Right lobe of liver (tissue), 4 donors: Measurements from ENCODE around the gene HSPA12A.

DNA sequence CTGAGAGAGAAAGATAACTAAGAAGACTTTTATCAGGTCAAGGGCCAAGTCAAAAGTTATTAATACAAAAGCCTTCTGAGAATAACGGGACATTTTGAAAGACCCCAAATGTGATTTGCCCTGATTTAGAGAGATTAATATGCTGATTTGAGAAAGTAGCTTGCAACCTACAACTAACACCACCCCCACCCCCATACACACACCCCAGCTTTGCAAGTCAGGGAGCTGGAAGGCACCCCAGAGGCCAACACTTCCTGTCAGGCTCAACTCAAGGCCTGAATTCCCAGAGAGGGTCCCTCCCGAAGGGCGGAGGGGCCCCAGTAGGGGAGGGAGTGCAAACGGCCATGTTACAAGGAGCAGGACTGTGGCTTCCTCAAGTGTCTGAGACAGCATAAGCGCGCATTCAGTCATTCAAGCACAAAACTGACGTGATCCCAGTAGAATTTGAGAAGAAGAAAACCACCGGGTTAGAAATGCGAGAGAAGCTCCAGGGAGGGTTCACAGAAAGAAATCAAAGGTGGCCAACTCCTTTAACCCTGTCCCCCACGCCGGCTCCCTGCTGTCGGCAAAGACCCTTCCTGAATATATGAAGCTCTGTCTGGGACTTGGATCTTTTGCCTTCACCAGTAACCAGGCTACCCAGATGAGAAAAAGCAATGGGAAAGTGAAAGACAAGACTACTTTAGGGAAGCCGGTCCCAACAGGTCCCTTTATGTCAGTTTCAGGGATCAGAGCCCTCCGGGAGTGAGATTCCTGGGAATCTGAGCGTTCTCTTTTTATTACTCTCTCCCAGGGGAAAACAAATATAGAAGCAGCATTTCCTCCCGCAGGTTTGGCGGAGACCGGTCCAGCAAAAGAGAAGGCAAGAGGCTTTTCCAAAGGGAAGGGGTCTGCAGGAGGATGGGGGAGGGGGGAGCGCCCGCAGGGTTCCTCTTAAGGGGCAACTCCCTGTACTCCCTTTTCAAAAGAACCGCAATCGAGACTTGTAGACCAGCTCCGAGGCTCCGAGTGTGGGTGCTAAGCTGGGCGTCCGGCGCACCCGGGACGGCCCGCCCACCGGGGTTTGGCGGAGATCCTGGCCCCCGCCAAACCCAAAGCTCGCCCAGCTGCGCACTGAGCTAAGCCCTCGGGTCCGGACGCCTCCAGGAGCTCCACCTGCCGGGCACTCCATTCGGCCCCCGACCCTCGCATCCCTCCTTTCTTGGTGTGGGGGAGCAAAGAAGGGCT lies 1.2 kb downstream of the AFAP1L2 start:
- PRO-cap, 4 experiments: no peak in any of the 4 experiments
- RAMPAGE, long total RNA, 2 experiments: no peak in any of the 2 experiments

DNA sequence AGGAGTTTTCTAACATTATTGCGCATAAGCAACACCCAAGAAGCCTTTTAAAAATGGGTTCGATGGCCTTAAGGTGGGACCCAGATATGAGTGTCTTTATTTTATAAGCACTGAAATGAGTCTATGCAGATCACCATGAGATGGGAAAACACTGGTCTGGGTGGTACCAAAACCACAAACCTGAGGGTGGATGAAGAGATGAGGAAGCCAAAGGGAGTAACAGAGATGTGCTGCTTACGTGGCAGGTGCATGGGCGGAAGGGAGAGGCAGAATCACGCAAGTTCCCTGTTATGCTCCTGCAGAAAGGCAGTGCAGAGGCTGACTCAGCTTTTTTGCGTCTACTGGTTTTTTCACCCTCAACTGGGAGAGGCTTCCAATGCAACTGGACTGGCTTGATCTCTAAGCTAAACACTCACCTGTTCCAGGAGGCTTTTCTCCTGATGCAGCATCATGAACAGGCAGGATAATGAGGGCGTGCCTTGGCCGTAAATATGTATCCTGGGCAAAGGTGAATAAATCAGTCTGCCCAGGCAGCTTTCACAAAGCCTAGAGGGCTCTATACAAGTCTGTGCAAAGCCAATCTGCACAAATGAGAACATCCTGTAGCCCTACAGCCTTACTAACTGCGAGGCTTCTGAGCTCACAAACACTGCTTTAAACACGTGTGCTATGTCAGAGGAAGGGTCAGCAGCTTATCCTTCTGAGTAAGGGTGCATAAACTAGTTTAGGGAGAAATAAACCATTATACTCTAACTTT lies 95.4 kb upstream of the AFAP1L2 start:
- PRO-cap, 4 experiments: no peak in any of the 4 experiments
- RAMPAGE, long total RNA, 2 experiments: no peak in any of the 2 experiments

GRCh38 chr10:114517618-114518489 lies 113.6 kb upstream of the AFAP1L2 start:
- PRO-cap, 4 experiments: no peak in any of the 4 experiments
- RAMPAGE, long total RNA, 2 experiments: no peak in any of the 2 experiments

GRCh38 chr10:114524734-114526136 lies 120.9 kb upstream of the AFAP1L2 start:
- PRO-cap, 4 experiments: no peak in any of the 4 experiments
- RAMPAGE, long total RNA, 2 experiments: no peak in any of the 2 experiments

DNA sequence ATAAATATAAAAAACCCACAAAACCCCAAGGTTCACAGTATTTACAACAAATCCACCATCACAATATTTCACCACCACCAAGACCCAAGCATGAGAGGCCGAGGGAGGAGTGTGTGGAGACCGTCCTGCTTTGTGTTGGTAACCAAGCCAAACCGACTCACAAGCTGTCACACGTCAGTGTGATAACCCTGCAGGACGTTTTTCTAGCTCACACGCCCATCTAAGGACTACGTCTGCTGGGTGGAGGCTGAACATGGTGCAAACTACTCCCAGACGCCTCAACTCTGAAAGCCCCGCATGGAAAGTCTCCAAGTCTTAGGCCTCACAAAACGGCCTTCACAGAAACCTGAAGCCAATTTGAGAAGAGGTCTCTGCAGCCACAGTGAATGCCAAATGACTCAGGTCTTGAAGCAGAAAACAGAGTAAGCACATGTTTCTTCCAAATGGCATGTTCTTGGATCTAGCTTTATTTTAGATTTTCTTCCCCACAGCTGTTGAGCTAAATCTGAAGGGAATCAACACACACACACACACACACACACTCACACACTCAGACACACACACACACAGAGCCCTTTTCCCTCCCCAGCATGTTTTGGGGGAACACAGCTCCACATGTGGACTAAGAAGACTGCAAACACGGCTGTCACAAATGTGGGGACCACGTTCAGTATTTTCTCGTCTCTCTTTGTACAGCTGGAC lies 116.5 kb downstream of the ABLIM1 start:
- PRO-cap, 4 experiments: peak in 2 of 4 experiments; most common plus-strand start position 230 of the sequence (in 1); most common minus-strand start position 153 of the sequence (in 2)
- RAMPAGE, long total RNA, 2 experiments: no peak in any of the 2 experiments

- PRO-cap, 4 experiments: no peak in any of the 4 experiments
- RAMPAGE, long total RNA, 2 experiments: no peak in any of the 2 experiments
Observed at GRCh38 chr10:114544916-114545436, 113.1 kb downstream of the ABLIM1 start.

DNA sequence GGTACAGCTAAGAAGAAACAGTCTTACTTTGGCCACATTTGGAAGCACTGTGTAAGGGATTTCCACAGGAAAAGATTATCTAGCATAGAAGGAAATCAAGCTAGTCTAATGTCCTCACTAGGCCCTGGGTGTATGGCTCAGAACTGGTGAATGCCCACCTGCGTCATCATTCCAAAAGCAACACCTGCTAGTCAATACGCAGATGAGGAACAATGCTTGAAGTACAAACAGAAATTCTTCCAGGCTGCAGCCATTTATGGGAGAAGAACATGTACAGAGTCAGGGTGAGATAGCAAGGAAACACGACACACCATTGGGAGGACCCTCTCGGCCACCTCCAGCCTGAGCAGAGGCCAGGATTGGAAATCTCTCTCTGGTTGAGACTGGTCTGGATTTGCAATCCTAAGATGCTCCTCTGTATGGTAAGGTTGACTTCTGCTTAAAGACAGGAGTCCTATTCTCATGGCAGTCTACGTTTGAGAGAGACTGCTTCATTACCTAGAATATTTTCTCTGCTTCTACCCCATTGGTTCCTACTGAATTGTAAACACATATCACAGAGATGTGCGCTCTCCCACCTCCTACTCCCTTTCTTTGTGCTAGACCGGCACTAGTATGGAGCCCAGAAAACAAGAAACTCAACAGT lies 48.0 kb downstream of the ABLIM1 start:
- PRO-cap, 4 experiments: no peak in any of the 4 experiments
- RAMPAGE, long total RNA, 2 experiments: no peak in any of the 2 experiments

- PRO-cap, 4 experiments: no peak in any of the 4 experiments
- RAMPAGE, long total RNA, 2 experiments: no peak in any of the 2 experiments
Observed at GRCh38 chr10:114766301-114766834, 55.2 kb upstream of the FHIP2A start.

- PRO-cap, 4 experiments: no peak in any of the 4 experiments
- RAMPAGE, long total RNA, 2 experiments: no peak in any of the 2 experiments
Observed at GRCh38 chr10:114845882-114846581, 24.5 kb downstream of the FHIP2A start.

- PRO-cap, 4 experiments: no peak in any of the 4 experiments
- RAMPAGE, long total RNA, 2 experiments: no peak in any of the 2 experiments
Observed at GRCh38 chr10:114861988-114862929, 40.7 kb downstream of the FHIP2A start.

GRCh38 chr10:116055228-116056205 lies 217.5 kb downstream of the GFRA1 start:
- PRO-cap, 4 experiments: peak in 2 of 4 experiments; most common plus-strand start chr10:116055937 (in 1); most common minus-strand start chr10:116055815 (in 1)
- RAMPAGE, long total RNA, 2 experiments: no peak in any of the 2 experiments

DNA sequence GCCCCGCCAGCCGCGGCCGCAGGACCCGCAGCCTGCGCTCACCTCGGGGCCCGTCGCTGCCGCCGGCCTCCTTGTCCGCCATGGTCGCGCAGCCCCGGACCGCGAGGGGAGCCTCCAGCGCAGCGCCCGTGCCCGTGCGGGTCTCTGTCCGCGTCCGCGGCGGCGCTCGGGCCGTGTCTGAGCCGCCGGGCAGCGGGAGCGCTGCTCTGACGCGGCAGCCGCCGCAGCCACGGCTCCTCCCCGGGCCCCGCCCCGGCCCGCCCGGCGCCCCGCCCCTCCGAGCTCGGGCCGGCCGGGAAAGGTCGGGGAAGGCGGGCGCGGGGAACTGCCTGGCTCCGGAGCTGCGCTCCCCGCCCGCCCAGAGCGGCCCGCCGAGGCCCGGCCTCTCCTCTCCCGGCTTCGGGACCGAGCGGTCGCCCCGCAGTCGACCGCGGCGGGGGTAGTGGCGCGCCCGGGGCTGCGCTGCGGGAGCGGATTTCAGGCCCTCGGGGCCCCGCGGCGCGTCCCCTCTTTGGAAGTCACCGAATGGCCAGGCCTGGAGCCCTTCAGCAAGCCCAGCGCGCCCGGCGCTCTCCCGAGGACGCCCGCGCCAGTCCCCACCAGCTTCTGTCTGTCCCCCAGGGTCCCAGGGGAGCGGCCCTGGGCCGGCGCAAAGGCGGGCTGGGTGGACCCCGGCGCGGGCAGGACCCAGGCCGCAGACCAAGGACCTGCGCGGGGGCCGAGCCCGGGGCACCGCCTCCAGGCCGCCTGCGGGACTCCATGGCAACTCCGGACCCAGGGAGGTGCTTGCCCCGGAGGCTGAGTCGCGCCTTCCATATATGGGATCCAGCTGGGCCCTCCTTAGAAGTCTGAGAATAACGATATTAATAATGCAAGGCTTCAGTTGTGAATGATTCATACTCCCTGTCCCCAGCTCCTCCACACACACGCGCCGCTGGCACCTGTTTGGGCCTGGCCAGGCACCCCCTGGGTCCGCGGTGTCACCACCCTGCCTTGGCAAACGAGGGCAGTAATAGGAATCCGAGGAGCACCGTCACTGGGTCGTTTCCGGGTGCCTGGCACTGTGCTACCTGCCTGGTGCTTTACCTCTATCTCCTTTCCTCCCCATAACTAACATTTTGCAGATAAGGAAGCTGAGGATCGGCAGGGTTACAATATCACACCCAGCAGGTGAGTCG lies at the start of gene HSPA12A:
TSS of gene HSPA12A (minus strand) at position 179 of the 1,178 bp plus-strand sequence.
- PRO-cap, 4 experiments: peak in 4 of 4 experiments; most common plus-strand start position 298 of the sequence (in 3); most common minus-strand start position 179 of the sequence (in 4)
- RAMPAGE, long total RNA, 2 experiments: no peak in any of the 2 experiments

DNA sequence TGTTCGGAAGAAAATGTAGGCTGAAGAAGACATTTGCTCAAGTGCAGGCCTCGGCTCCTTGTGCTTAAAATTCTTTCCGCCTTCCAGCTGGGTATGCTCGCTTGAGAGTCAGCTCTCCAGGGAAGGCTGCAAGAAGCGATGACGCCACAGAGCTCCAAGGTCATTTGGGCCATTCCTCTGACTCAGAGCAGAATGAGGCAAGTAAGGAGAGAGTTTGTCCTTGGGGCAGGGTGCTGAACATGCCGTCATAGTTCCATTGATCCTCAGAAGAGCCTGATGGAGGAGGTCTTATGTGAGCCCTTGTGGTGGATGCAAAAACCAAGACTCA lies 27.4 kb upstream of the HSPA12A start:
- PRO-cap, 4 experiments: no peak in any of the 4 experiments
- RAMPAGE, long total RNA, 2 experiments: no peak in any of the 2 experiments

DNA sequence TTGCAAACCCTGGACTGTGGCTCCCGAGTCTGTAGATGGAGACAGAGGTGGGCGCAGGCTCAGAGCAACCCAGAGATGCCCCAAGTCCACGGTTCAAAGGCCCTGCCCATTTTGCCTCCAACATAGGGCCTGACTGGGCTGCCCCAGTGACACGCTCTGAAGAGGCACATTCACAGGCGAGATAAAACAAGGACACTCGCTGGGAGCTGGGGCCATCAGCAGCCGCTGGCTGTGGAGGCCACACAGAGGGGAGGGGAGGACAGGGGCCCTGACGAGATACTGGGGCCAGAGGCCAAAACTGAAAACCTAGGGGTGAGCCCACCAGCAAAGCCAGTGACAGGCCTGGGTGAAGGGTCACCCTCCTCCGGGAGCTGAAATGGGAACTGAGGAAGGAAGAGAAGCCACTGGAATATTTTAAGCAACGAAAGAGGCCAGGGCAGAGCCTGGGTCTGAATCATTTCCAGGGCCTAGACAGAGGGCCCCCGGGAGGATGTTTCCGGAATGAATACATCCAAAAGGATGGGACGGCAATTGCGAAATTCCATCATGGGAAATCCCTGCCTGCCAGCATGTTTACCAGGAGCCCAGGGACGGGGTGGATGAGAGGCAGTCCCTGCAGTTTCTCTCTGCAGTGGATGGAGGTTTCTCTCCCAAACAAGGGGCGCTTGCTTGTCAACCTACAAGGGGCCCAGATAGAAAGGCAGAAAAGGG lies 28.9 kb upstream of the HSPA12A start:
- PRO-cap, 4 experiments: no peak in any of the 4 experiments
- RAMPAGE, long total RNA, 2 experiments: no peak in any of the 2 experiments

DNA sequence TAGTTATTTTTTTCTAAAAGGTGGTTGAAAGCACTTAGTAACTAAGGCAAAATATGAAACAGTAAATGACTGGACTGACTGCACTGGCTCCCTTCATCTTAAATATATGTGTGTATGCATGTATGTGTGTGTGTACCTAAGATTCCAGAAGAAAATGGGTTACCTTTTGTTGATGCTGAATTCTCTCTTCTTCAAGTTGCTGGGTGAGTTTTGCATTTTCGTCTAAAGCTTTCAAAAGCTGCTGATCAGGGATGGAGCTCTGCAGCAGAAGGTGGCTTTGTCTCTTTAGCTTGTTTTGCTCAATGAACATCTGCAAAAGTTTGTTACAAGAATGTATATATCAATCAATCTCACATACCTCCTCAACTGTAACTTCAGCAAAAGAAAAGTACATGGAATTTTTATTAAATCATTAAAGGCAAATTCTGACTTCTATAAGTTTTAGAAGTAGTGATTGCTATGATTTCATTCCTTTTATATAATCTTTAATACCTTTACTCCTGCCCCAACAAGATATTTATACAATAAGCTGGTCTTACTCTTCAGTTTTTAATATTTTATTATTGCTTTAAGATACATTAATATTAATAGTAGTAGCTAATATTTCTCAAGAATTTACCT lies 64.6 kb downstream of the SHTN1 start:
- PRO-cap, 4 experiments: no peak in any of the 4 experiments
- RAMPAGE, long total RNA, 2 experiments: no peak in any of the 2 experiments

GRCh38 chr10:117004278-117004968 lies 564 bp downstream of the SHTN1 start:
- PRO-cap, 4 experiments: peak in 4 of 4 experiments; most common plus-strand start chr10:117004614 (in 1); most common minus-strand start chr10:117004616 (in 3)
- RAMPAGE, long total RNA, 2 experiments: no peak in any of the 2 experiments

DNA sequence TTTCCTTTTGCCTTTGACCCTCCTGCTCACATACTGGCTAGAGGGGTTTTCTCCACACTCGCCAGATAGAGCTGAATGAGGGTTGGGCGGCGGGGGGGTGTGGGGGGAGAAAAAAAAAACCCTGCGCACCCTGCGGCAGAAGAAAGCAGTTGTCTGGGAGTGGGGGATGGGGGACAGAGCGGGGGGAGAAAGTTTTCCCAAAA lies 575 bp upstream of the VAX1 start:
- PRO-cap, 4 experiments: peak in 1 of 4 experiments; most common plus-strand start position 86 of the sequence (in 1)
- RAMPAGE, long total RNA, 2 experiments: no peak in any of the 2 experiments

GRCh38 chr10:117248813-117249158 lies 7.9 kb downstream of the SLC18A2 start:
- PRO-cap, 4 experiments: no peak in any of the 4 experiments
- RAMPAGE, long total RNA, 2 experiments: no peak in any of the 2 experiments

DNA sequence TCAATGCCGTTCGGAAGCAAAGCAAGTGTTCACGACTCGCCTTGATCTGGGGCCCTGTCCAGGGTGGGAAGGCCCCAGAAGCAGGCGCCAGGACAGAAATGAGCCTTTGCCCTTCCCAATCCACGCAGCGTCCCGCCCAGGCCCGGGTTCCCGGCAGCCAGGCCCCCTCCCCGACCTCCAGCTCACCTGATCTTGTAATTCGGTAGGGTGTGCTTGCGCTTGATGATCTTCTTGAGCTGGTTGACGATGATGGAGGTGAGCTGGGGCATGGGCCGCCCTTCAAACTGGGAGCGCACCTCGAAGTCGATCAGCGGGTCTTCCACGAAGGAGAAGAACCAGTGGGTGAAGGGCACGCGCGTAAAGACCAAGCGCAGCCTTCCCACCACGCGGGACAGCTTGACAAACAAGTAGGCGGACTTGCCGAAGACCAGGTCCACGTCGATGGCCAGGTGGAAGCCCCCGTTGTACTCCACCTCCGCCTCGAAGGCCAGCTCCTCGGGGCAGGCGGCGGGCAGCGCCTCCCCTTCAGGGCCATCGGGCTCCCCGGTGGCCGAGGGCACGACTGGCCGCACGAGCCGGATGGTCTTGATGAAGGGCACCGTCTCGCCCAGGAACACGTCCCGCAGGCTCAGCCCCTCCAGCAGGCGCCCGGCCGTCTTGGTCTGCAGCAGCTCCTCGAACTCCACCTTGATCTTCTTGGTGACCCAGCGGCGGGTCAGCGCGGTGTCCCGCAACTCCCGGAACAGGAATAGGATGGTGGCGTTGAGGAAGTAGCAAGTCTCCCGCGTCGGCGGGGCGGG lies 870 bp downstream of the PDZD8 start:
- PRO-cap, 4 experiments: peak in 4 of 4 experiments; most common plus-strand start position 225 of the sequence (in 2); most common minus-strand start position 48 of the sequence (in 4)
- RAMPAGE, long total RNA, 2 experiments: start-site peak on the plus strand in 2 of 2 experiments, centred at positions 204 to 228 of the sequence, 11 reads per replicate; start-site peak on the minus strand in 1 of 2 experiments, centred at position 402 of the sequence, 407 reads per replicate

GRCh38 chr10:117398071-117398586 lies 22.9 kb upstream of the PDZD8 start:
- PRO-cap, 4 experiments: no peak in any of the 4 experiments
- RAMPAGE, long total RNA, 2 experiments: no peak in any of the 2 experiments